ENCODE measurements around a stretch of chr19.

DNA sequence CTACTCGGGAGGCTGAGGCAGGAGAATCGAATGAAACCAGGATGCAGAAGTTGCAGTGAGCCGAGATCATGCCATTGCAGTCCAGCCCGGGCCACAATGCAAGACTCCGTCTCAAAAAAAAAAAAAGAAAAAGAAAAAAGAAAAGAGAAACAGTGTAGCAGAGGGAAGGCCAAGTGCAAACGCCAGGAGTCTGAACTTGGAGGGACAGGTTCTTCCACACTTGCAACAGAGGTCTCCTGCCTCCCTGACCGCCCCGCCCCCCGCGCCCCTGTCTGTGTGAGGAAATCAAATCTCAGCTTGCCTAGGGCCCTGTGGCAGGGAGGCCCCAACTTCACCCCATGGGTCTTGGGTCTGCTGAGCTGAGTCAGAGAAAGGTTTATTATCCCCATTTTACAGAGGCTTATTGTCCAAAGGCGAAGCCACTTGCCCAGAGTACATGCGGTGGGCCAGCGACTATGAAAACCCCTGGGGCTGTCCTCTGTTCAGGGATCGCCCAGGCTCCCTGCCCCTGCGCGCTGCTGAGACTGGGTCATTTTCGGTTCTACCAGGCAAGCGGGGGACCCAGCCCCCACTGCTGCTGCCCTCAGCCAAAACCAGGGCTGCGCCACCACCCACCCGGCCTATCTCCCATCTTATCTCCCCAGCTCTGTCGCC lies 1.1 kb upstream of the CERS4 start:
- PRO-cap = bidirectional peak, plus-strand start at position 532 of the sequence, minus-strand start at position 518 of the sequence

DNA sequence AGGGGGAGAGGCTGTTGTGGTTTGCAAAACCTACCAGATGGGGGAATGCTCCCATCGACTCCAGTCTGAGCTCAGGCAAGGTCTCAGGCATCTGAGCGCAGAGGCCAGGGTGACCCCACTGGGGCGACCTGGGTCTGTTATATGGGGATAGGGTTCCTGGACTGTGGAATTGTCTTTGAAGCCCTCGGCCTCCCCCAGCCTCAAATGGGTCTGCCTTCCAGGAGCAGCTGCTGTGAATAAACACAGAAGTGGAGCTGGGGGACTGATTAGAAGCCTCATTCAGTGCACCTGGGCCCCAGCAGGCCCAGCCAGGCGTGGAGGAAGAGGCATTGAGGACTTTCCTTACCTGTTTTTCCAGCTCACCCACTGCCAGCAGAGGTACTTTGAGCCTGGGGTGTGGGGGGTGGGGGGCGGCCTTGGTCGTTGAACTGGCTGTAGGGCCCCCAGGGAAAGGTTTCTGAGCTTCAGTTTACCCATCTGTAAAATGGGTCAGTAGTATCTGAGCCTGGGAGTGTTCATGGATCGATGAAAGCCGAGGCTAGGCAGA lies 1.4 kb downstream of the CERS4 start:
- PRO-cap = no peak

- PRO-cap = unidirectional peak, minus-strand start at chr19:8240439
Observed at GRCh38 chr19:8240324-8241375, 31.5 kb downstream of the CERS4 start.

- PRO-cap = no peak
Observed at GRCh38 chr19:8308516-8308996, 398 bp upstream of the CD320 start.

- PRO-cap = no peak
Observed at GRCh38 chr19:8575335-8576168, 1.7 kb downstream of the MYO1F start.

GRCh38 chr19:8821335-8821927 lies 10.7 kb downstream of the ZNF558 start:
- PRO-cap = no peak

DNA sequence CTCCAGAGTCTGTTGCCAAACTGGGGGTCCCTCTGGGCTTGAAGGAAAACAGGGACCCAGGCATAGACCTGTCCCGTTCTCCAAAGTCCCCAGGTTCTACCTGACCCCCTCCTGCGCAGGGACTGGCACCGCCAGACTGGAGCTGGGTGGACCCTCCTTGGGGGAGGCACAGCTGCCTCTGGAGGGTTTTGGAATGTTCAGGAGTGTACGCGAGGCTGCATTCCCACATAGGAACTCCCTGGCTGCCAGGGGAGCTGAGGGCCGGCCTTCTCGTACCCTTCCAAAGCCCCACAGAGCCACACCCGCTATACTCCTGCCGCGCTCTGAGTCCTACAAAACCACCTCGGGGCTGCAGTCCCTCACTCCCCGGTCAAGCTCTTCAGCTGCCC lies 76.2 kb upstream of the OR1M1 start:
- PRO-cap = no peak

DNA sequence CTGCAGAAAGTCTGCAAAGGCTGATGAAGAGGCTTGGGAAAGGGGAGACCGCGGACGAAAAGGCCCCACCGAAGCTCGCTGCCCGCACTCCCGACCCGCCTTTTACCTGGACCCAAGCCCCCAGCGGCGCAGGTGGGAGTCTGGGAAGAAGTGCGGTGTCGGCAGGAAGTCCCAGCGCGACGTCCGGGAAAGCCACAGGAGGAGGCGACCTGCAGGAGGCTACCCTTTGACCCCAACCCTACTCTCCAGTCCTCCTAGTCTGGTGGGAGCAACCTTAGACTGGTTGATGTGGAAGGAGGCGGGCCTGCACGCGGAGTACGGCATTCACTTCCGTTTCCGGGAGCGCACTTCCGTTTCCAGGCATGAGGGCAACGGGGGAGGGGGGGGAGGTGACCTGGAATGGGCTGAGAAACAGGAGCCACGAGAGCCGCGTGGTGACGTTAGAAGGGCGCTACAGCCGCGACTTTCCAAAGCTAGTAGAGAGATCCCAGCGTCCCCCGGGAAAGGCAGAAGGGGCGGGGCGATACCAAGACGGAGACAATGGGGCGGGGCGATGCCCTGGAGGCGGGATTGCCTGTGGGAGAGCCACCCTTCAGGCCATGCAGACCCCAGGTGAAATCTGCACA lies 28.5 kb downstream of the ZNF266 start:
- PRO-cap = no peak

- PRO-cap = no peak
Observed at GRCh38 chr19:9423119-9423497, 12.3 kb downstream of the ZNF266 start.

- PRO-cap = no peak
Observed at GRCh38 chr19:9640861-9641485, 19.9 kb upstream of the ZNF561 start.

- PRO-cap = no peak
Observed at GRCh38 chr19:9675284-9675800, 442 bp upstream of the ZNF562 start.

DNA sequence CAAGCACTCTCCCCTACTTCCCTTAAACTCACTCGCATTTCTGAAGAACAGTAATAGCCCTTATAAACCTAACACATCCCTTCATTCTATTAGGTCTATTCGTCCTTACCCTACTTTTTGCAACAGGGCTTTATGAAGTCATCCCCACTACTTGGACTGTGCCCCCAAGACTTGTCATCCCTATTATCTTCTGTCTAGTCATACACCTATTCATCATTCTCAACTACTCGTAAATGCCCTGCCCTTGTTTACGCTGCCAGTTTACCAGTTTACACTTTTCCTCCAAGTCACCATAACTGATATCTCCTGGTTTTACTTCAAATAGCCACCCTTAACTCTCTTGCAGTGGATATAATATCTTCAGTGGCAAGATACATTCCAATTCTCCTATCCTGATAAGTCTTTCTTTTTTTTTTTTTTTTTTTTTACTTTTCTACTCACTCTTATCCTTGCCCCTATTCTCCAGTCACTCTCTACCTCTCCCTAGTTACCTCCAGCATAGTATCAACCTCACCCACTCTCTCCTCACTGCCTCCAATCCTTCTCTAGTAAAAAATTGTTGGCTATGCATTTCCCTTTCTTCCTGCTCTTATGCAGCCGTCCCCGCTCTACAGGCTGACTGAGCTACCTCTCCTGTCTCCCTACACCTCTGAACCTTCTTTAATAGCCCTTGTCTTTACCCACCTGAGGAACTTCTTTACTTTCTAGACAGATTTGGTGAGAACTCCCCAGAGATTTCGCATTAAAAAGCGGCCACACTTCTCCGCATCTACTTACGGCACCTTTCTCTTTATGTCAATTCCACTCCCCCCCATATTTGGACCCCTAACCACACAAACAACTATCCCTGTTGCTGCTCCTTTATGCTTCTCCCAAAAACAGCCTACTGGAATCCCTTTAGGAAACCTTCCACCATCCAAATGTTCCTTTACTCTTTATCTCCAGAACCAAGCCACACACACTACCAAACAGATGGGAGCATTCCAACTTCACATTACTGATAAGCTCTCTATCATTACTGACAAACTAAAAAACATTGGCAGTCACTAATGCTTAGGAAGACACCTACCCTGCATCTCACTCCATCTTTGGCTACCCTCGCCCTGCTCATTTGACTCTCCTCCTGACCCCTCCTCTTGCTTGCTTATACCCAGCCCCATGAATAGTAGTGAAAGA lies 19.0 kb downstream of the ZNF846 start:
- PRO-cap = no peak

DNA sequence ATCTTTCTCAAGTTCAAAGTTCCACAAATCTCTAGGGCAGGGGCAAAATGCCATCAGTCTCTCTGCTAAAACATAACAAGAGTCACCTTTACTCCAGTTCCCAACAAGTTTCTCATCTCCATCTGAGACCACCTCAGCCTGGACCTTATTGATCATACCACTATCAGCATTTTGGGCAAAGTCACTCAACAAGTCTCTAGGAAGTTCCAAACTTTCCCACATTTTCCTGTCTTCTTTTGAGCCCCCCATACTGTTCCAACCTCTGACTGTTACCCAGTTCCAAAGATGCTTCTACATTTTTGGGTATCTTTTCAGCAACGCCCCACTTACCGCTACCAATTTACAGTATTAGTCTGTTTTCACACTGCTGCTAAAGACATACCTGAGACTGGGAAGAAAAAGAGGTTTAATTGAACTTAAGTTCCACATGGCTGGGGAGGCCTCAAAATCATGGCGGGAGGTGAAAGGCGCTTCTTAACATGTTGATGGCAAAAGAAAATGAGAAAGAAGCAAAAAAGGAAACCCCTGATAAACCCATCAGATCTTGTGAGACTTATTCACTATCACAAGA lies 2.3 kb downstream of the FBXL12 start:
- PRO-cap = no peak

- PRO-cap = no peak
Observed at GRCh38 chr19:9866276-9866576, 31.1 kb downstream of the PIN1 start.

DNA sequence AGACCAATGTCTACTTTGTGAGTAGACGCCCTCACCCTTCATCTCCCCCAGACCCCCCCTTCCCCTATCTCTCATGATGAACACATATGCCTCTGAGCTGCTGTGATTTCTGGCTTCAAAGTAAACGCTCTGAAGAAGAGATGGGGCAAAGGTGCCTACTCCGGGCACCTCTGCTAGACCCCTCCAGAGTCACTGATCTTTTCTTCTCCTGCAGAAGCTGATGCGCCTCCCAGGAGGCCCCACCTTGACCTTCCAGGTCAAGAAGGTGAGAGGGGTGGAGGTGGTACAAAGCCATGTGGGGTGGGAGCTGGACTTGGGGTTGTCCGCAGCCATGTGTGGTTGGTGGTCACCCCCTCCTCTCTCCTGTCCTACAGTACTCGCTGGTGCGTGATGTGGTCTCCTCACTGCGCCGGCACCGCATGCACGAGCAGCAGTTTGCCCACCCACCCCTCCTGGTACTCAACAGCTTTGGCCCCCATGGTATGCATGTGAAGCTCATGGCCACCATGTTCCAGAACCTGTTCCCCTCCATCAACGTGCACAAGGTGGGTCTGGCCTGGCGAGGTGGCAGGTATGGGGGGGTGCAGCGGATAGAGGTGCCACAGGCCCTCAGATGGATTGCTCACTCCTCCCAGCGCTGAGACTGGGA lies 1.6 kb downstream of the PPAN start:
- PRO-cap = no peak

- PRO-cap = no peak
Observed at GRCh38 chr19:10112111-10113174, 950 bp downstream of the P2RY11 start.

DNA sequence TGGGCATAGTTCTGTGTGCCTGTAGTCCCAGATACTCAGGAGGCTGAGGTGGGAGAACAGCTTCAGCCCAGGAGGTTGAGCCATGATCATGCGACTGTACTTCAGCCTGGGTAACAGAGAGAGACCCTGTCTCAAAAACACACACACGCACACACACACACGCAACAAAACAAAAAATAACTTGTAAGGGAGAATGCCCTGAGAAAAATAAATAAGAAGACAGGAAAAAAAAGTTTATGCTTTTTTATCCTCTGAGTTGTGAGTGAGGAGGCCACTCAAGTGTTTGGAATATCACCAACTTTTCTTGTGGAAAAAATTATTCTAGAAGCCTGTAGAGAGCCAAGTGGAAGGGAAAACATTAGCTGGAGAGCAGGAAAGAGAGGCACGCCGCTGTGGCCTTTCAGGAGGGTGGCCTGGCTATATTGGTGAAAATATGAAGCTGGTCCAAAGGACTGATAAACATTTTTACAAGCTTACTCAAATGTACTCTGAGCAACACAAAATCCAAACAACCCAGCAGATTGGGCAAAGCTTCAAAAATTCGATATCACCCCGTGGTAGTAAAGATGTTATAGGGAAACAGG lies 2.2 kb upstream of the EIF3G start:
- PRO-cap = no peak

DNA sequence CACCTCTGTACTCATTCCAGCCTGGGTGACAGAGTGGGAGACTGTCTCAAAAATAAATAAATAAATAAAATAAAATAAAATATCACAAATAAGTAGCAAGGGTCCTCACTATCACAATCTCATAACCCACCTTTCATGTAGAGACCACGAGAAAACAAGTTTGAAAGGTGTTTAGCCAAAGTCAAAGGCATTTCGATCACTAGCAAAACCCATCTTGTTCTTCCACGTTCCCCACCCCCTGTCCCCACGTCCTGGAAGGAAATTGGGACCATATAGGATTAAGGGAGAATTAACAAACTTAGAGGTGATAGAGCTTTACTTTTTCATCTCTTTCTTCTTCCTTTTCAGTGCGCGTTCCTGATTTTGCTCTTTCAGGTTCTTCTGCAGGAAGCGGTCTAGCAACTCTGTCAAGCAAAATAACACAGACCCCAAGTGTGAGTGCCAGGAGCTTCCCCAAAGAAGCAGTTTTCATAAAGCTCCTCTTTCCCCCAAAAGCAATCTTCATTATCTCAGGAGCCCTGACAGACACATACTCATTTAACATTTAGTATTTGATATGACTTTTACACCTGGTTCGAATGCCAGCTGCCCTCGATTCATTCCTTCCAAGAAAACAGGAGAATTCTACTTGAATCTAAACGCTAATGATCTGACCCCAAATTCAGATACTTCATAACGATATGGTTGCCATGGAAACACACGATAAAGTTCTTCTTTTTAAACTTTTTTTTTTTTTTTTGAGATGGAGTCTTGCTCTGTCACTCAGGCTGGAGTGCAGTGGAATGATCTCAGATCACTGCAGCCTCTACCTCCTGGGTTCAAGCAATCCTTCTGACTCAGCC lies 21.8 kb downstream of the DNMT1 start:
- PRO-cap = no peak

DNA sequence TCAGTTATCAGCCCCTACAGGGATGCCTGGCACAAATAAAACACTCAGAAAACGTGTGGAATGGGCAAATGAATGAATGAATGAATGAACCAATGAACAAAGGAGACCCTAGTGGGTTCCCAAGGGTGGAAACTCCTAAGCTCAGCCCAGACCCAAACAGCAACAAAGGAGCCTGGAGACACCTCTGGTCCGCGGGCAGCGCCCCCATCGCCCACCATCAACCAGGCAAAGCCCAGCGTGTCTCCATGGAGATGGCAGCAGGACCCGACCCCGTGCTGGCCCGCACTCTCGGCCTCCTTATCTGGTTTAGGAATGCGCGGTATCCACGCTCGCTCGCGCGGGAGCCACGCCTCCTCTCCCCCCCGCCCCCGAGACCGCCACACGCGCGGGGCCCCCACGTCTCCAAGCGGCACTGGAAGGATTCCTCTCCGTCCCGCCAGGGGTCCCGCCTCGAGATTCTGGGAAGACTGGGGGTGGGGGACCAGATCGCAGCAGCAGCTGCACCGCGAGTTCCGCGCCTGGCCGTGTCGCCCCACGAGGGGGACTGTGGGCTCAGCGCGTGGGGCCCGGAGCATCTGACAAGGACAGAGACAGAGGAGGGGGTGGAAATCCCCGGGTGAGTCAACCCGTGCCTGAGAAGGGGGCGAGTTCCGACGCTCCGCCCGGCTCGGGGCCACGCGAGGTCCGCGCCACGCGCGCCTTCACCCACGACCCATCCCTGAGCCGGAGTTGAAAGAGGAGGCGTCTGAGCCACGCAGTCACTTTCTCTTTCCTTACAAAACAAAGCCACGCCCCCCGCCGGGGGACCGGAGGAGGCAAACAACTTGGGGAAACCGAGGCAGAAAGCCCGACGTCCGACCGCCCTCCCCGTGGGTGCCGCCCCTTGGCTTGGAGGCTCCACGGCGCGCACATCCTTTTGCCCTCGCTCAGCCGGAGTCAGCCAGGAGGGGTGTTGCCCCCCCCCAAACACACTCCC lies 932 bp downstream of the S1PR2 start:
- PRO-cap = bidirectional peak, plus-strand start at position 470 of the sequence, minus-strand start at position 222 of the sequence; bidirectional peak, plus-strand start at position 818 of the sequence, minus-strand start at position 546 of the sequence

GRCh38 chr19:10260008-10260481 lies 8.0 kb downstream of the MRPL4 start:
- PRO-cap = no peak